AG10803 (cell line): ENCODE data around the gene ACTL6A.

DNA sequence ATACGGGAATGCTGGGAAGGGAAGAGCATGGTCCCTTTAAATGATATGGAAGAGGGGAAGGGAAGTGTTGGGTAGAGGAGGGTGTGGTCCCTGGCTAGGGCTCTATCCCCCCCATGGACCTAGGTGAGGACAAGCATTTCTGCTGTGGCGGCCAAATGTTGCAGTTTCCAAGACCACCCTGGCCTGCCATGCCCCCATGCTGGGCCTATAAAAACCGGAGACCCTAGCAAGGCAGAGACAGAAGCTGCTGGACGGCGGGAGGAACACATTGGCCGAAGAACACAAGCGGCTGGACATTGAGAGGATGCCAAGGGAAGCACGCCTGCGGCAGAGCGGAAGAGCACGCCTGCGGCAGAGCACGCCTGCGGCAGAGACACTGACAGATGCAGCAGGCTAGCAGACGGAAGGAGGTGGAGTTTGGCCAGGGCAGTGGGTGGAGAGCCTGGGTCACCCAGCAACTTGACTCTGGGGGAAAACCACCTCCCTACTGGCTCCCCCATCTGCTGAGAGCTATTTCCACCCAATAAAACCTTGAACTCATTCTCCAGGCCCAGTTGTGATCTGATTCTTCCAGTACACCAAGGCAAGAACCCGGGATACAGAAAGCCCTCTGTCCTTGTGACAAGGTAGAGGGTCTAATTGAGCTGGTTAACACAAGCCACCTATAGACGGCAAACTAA lies 322.3 kb upstream of the TBL1XR1 start:
- RRBS = no CpG with 5 or more reads among the region's 17 CpGs

- RRBS = no CpG with 5 or more reads among the region's 1 CpG
Observed at GRCh38 chr3:178385142-178385619, 151.1 kb upstream of the KCNMB2 start.

GRCh38 chr3:179033220-179033447 lies 38.5 kb downstream of the ZMAT3 start:
- RRBS = no CpG with 5 or more reads among the region's 6 CpGs

GRCh38 chr3:179180785-179181685 lies 32.9 kb downstream of the PIK3CA start:
- RRBS = no CpG with 5 or more reads among the region's 2 CpGs

GRCh38 chr3:179451868-179452625 lies 777 bp upstream of the GNB4 start:
- RRBS = no CpG with 5 or more reads among the region's 15 CpGs

GRCh38 chr3:179562487-179563408 lies at the start of gene ACTL6A:
Gene ACTL6A (plus strand): TSS chr3:179562926.
- RRBS = 1% methylated on average over 40 of the region's 71 CpGs

GRCh38 chr3:179734502-179735412 lies 81.9 kb downstream of the USP13 start:
- RRBS = no CpG with 5 or more reads among the region's 4 CpGs

GRCh38 chr3:179882330-179882766 lies 154.4 kb downstream of the PEX5L start:
- RRBS = no CpG with 5 or more reads among the region's 2 CpGs

DNA sequence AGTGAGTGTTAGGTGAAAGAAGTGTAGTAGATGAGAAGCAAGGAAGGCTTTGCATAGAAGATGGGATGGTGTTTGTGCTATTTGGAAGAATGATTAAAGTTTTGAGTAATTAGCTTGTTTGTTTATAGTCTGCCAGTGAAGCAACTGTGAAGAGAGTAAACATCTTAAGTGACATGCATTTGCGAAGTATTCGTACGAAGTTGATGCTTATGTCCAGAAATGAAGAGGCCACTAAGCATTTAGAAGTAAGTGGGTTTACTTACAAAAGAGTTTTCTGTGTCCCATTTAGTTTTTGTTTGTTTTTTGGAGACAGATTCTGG lies 36.6 kb downstream of the FXR1 start:
- RRBS = no CpG with 5 or more reads among the region's 3 CpGs

DNA sequence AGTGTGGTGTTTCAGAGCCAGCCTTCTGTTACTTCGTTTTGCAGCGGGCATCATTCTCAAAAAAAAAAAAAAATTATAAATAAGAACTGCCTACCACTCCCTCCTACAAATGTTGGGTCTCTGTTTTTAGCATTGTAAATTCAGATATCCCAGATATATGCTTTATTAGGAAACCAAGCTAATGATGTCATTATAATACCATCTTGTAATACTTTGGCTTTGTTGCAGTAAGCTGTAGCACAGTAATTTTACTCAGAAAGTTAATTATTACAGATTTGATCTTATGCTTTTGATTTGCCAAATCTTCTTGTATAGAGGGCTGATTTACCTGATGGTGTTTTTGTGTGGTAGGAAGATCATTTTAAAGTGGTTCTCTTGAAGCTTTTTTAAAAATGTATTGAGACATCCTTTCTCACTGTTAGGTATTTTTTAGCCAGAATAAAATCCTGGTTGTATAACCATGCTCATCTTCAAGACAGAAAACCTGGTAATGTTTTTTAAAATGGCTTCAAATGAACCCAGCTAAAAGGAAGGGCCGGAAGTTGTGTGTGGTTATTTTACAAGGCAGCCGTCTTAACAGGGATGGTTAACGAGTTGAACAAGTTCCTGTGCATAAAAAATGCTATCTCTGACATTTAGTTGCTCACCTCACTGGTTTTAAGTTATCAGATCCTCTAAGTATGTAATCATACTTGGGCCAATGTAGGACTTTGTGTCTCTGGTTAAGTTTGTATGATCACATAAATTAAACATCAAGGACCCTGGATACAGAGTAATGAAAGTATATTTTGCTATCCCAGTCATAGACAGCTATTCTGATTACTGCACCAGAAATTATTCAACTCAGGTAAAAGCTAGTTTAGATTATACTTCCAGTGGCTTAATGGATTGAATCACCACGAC lies 1.9 kb downstream of the ATP11B start:
- RRBS = no CpG with 5 or more reads among the region's 6 CpGs

- RRBS = no CpG with 5 or more reads among the region's 2 CpGs
Observed at GRCh38 chr3:182802297-182802962, 9.1 kb downstream of the ATP11B start.

GRCh38 chr3:182814277-182814897 lies 21.1 kb downstream of the ATP11B start:
- RRBS = no CpG with 5 or more reads among the region's 7 CpGs

GRCh38 chr3:182979457-182980185 lies 717 bp downstream of the DCUN1D1 start:
- RRBS = 6% methylated on average over 4 of the region's 34 CpGs

GRCh38 chr3:182985782-182986298 lies 5.5 kb upstream of the DCUN1D1 start:
- RRBS = no CpG with 5 or more reads among the region's 6 CpGs

GRCh38 chr3:183099636-183100075 lies 360 bp upstream of the MCCC1 start:
- RRBS = no CpG with 5 or more reads among the region's 9 CpGs

DNA sequence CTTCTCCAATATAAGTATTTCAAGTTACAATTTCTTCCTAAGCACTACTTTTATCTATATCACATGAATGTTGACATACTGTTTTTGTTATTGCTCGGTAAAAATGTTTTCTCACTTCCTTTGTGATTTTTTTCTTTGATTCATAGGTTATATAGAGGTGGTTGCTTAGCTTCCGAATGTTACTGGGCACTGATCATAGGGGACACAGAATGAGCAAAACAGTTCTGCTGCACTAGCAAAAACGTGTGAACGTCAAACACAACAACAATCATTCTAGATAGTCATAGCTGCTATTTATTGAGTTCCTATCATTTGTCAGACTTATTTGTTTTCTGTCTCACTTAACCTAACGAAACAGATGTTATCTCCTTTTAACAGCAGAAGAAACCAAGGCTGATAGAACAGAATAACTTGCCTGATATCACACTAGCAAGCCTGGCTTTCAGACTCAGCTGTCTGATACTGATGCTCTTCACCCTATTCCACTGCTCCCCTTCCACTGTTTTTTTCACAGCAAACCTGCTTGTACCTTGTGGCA lies 79.0 kb downstream of the MCF2L2 start:
- RRBS = no CpG with 5 or more reads among the region's 5 CpGs

DNA sequence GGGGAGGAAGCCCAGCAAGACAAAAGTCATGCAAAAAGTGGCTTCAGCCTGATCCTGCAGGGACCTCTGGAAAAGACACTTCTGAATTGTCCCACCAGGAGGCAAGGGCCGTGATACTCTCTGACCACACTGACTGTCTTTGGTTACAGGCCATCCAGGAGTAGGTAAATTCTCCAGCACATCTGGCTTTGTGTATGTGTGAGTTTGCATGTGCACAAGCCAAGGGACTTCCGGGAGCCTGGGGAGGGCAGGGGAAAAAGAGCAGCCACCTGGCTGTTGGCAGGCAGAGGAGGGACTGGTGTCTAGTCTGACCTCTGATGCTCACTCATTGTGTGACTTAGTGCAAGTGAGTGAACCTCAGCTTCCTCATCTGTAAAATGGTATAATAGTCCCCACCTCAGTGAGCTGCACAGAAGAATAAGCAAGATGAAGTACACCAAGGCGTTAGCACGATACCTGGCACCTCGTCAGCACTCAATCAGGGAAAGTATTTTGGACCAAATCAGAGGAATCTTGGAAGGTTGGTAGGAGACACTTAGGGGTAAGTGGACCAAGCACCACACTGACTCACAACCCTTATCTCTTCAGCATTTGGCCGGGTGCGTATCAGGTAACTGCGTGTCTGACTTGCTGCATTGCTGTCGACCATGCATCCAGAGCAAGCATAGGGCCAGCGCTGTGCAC lies 19.2 kb downstream of the KLHL6 start:
- RRBS = no CpG with 5 or more reads among the region's 10 CpGs

GRCh38 chr3:183627105-183627582 lies 8.3 kb upstream of the KLHL24 start:
- RRBS = no CpG with 5 or more reads among the region's 3 CpGs